ENCODE measurements around the genes SRMS and FNDC11.

DNA sequence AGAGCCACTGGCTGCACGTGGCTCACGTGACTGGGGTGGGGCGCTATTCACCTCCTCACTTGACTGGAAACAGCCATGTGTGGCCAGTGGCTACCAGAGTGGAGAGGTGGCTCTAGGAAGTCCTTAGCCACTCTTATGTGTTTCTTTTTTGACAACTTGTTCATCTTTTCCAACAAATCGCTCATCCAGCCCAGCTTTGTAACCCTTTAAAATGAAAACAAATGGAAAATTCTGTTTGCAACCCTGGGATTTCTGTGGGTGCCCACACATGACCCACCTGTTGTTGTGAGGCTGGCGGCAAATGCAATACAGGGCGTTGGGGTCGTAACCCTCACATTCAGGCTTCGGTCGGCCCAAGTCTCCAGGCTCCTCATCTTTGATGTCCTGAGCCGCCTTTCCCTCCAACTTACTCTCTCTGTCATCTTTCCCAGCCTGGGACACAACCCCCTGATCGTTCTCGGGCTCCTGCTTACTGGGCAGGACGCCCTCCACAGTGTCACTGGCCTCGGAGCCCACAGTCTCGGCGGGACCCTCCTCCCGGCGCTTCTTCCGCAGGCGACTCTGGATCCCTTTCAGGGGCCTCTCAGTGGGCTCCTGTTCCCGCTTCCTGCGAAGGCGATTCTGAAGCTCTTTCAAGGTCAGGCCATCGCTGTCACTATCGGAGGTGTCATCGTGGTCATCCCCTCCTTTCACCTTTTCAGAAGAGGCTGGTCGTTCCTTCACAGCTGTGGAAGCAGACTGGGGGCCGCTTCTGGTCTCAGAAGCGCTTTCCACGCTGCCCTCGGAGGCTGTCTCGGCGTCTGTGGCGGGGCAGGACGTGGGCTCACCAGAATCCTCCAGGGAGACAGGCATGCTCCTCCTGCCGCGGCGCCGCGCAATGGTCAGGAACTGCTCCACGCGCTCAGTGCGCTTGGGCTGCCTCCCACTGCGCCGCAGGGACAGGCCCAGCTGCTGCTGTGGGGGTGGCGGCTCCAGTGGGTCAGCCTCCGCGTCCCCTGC, 15.5 kb downstream of the DIDO1 start:
- PRO-cap = no peak

DNA sequence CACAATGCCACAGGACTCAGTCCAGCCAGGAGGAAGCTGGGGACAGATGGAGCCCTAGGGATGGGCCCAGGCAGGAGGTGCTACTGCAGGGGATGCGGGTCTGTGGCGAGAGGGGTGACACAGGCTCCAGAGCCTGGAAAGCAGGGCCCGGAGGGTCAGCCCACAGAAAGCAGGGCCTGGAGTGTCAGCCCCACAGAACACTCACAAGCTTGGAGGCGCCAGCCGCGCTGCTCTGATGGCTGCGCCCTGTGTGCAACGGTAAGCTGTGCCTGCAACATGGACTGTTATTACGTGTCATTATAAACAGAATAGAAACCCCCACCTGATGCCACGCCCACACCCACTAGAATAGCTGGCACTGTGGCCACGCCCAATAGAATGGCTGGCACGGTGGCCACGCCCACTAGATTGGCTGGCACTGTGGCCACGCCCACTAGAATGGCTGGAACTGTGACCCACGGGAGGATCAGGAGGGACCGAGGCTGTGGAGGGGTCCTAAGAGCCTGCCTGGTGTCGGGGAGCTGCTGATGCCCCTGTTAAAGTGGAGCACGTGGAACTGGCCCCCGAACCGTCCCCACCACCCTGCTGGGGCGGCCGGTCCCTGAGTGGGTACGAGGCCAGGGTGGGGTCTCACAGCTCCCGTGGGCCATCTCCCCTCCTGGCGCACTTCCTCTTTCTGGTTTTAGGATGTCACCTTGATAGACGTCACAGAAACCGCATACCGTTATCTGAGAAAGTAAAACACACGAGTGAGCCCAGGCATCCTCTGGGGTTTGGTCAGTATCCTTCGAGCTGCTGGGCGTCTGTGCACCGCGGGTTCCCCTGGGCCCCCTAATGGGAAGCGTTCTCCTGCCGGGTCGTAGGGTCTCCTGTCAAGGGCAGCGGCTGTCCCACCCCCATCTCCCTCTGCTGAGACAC, 25.2 kb downstream of the SLC17A9 start:
- PRO-cap = no peak

DNA sequence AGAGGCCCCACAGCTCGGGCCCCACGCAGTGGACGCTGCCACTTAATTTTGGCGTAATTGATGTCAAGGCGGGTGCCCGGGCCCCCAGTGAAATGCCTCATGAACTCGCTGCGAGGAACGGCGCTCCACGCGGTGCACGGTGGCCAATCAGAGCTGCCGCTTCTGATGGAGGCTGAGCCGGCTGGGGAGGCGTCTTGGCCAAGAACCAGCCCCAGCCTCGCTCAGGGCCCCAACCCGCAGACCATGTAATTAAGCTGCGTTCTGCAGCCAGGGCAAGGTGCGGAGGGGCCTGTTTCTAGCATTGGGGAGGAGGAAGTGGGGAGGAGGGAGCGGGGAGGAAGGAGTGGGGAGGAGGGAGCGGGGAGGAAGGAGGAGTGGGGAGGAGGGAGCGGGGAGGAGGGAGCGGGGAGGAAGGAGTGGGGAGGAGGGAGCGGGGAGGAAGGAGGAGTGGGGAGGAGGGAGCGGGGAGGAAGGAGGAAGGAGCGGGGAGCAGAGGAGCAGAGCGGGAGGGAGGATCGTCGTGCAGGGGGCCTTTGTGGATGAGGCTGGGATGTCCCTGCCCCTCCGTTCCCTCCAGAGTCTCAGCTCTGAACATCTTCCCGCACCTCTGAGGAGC, 96.3 kb upstream of the BHLHE23 start:
- PRO-cap = no peak

- PRO-cap = no peak
Observed at GRCh38 chr20:63290766-63291333, 2.1 kb upstream of the COL20A1 start.

- PRO-cap = no peak
Observed at GRCh38 chr20:63363779-63364073, 2.6 kb upstream of the CHRNA4 start.

- PRO-cap = no peak
Observed at GRCh38 chr20:63547490-63548056, at the start of gene SRMS. Gene SRMS, minus strand, starts transcription at chr20:63547749.

- PRO-cap = no peak
Observed at GRCh38 chr20:63552329-63553554, 1.2 kb upstream of the FNDC11 start.

GRCh38 chr20:63553555-63554327, at the start of gene FNDC11:
Gene FNDC11, plus strand, starts transcription at chr20:63554159.
- PRO-cap = no peak

GRCh38 chr20:63568933-63569747, 4.9 kb downstream of the HELZ2 start:
- PRO-cap = no peak

DNA sequence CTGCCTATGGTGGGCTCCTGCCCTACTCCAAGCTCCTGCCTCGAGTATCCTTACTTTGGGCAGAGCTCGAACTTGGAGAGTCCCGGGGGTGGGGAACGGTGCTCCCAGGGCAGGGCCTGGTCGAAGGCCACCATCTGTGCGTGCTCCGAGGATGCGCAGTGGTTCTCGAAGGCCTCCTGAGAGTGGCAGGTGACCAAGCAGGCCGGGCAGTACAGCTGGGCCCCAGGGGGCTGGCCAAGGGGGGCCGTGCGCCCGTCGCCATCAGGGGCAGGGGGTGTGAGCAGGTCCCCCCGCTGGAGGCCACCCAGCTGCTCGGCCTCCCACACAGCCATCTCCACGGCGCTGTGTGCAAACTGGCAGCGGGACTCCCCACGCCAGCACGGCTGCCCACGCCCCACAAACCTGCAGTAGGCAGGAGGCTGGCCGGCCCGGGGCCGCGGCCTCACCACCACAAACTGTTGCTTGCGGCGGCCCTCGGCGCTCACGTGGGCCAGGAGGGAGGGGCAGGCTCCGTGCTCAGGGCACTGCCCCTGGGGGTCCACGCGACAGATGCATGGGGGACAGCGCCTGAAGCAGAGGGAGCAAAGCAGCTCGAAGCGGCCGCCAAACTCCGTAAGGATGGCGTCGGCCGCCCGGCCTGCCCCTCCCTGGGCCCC, 1.9 kb downstream of the HELZ2 start:
- PRO-cap = no peak

DNA sequence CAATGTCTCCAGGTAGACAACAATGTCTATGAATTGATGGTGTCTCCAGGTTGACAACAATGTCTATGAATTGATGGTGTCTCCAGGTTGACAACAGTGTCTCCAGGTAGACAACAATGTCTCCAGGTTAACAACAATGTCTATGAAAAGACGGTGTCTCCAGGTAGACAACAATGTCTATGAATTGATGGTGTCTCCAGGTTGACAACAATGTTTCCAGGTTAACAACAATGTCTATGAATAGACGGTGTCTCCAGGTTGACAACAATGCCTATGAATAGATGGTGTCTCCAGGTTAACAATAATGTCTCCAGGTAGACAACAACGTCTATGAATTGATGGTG, 5.9 kb upstream of the HELZ2 start:
- PRO-cap = no peak

- PRO-cap = no peak
Observed at GRCh38 chr20:63612258-63612876, 14.5 kb downstream of the GMEB2 start.

DNA sequence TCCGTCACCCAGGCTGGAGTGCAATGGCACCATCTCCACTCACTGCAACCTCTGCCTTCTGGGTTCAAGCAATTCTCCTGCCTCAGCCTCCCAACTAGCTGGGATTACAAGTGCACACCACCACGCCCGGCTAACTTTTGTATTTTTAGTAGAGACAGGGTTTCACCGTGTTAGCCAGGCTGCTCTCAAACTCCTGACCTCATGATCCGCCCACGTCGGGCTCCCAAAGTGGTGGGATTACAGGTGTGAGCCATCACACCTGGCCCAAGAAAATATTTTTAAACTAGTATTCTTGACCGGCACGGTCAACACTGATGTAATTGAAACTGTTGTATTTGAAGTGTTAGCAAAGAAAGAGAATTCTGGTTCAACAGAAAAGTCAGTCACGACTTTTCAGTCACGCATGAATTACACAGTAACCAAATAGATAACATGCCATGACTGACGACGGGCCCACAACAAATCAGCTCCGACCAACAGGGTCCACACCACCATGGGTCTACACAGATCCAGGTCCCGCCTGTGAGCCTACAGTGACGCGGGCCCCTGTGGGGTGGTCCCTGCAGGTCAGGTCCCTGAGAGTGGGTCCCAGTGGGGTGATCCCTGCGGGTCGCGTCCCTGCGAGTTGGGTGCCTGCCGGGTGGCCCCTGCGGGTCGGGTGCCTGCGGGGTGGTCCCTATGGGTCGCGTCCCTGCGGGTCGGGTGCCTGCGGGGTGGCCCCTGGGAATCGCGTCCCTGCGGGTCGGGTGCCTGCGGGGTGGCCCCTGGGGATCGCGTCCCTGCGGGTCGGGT, 1.1 kb downstream of the GMEB2 start:
- PRO-cap = unidirectional peak, plus-strand start at position 458 of the sequence; unidirectional peak, plus-strand start at position 601 of the sequence

DNA sequence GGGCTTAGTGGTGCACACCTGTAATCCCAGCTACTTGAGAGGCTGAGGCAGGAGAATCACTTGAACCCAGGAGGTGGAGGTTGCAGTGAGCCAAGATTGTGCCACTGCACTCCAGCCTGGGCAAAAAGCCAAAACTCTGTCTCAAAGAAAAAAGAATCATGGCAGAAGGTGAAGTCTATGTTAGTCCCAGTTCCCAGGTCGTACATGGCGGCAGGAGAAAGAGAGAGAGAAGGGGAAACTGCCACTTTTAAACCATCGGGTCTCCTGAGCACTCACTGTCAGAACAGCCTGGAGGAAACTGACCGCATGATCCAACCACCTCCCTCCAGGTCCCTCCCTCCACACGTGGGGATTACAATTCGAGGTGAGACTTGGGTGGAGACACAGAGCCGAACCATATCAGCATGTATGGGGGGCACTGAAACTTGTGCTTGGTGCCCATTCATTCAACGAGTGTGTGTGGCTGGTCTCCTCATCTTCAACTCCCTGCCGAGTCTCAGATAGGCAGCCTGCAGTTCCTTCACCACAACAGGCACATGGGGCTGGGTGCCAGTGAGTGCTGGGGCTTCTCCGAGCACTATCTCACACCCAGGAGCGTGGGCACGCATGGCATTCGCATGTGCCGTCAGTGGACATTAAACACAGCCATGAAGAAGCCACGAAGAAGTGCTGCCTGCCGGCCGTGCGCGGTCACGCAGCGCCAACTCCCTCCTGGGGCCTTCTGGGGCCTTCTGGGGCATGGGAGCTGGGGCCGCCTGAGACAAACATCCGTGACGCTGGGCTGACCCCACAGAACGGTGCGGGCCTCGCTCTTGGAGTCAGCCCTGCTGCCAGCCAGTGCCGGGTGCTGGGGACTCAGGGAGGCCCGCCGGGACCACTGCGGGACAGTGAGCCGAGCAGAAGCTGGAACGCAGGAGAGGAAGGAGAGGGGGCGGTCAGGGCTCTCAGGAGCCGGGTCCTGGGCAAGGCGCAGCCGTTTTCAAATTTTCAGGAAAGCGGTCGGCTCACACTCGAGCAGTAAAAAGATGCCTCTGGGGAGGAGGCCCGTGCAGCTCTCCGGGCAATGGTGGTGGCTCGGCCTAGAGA, 775 bp upstream of the RTEL1 start:
- PRO-cap = no peak

- PRO-cap = no peak
Observed at GRCh38 chr20:63685446-63686297, 10.8 kb upstream of the TNFRSF6B start.

DNA sequence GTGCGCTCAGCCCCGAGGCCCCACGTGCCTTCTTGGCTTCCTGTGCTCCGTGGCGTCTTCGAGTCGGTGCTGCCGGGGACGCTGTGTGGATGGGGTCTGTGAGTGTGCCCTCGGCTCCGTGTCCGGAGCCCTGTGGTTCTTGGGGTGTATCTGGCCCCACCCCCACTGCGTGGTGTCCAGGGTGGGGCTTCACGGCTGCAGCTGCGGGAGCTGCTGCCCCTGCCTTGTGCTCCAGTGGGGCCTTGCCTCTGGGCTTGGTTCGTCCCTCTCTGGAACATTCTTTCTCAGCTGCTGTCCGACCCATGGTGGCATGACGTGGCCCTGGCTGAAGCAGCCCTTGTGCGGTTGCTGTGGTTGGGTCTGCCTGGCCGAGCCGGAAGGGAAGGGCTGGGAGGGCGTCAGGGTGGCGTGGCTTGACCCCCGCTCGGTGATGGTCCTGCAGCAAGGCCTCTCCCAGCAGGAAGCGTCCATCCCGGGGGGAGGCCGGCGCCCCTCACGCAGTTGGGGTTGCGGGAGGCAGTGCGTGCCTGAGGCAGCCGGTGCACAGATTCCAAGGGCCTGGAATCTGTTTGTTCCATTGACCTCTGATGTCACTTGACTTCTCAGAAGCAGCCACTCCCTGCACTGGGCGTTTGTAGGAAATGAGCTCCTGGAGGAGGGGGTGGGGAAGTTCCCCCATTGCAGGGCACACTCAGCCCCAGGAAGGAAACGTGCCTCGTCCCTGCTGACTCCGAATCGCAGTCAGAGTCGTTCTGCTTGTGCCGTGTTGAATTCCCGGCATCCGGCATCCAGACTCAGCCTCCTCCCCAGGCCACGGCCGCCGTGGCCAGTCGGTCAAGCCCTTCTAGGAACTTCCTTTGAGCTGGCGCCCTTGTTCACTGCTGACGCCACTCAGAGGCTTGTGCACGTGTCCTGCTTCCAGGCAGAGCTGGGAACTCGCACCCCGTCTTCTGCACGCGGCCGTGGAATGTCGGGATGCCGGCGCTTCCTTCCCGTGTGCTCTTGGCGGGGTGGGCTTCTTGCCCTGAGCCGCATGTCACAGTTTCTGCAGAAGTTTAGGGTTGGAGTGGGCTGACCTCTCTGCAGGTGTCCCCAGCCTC, 9.8 kb upstream of the TNFRSF6B start:
- PRO-cap = no peak

DNA sequence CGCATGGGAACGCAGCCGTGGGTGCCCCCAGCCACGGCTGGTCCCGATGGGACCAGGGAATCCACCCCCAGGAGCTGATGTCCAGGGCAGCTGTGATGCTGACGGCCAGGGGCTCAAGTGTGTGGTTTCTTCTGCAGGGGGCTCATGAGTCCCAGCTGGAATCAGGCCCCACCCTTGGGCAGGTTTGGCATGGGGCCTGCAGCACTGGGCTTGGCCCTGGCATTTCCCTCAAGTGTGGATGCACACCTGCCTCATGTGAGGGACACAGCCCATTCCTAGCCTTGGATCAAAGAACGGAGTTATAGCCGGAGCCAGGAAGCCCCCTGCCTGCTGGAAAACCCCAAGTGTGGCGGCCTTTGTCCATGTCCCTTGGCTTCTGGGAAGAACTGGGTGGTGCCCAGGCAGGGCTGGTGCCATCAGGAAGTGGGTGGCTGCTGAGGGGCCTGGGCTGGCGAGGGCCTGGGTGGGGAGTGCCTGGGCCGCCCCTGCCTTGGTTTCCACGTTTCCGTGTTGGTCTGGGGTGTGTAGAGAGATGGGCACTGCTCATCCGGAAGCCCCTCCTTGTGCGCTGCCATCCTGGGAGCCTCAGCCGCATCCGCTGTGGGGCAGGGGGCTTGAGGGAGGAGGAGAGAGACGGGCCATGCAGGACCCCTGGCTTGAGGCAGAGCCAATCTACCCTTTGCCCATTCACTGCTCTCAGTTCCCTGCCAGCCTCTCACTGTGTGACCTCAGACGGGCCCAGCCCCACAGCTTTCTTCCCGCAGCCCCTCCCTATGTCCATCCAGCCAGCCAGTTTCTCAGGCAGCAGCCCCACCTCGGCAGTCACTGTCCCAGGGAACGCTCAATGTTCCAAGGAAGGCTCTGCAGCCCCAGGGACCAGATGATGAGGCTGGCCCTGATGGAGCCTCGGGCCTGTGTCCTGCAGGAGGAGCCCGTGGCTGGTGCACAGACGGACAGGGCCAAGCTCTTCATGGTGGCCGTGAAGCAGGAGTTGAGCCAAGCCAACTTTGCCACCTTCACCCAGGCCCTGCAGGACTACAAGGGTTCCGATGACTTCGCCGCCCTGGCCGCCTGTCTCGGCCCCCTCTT, 4.2 kb upstream of the TNFRSF6B start:
- PRO-cap = no peak

- PRO-cap = no peak
Observed at GRCh38 chr20:63708233-63709225, 690 bp downstream of the ZGPAT start.

DNA sequence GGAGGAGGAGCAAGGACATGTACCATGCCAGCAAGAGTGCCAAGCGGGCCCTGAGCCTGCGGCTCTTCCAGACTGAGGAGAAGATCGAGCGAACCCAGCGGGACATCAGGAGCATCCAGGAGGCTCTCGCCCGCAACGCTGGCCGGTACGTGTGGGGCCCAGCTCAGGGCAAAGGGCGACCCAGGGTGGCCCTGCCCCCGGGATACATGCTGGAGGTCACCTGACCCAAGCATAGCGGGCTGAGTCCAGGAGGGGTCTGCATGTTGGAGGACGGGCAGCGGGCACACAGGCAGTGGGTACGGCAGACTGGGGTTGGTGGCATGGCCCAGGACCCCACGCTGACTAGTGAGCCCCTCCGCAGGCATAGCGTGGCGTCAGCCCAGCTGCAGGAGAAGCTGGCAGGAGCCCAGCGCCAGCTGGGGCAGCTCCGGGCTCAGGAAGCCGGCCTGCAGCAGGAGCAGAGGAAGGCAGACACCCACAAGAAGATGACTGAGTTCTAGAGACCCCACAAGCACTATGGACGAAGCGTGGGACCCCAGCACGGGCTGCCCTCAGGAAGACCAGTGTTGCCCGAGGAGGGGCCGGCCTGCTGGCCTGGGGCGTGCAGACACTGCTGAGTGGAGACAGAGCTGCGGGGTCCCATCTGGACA, 919 bp upstream of the LIME1 start:
- PRO-cap = no peak

DNA sequence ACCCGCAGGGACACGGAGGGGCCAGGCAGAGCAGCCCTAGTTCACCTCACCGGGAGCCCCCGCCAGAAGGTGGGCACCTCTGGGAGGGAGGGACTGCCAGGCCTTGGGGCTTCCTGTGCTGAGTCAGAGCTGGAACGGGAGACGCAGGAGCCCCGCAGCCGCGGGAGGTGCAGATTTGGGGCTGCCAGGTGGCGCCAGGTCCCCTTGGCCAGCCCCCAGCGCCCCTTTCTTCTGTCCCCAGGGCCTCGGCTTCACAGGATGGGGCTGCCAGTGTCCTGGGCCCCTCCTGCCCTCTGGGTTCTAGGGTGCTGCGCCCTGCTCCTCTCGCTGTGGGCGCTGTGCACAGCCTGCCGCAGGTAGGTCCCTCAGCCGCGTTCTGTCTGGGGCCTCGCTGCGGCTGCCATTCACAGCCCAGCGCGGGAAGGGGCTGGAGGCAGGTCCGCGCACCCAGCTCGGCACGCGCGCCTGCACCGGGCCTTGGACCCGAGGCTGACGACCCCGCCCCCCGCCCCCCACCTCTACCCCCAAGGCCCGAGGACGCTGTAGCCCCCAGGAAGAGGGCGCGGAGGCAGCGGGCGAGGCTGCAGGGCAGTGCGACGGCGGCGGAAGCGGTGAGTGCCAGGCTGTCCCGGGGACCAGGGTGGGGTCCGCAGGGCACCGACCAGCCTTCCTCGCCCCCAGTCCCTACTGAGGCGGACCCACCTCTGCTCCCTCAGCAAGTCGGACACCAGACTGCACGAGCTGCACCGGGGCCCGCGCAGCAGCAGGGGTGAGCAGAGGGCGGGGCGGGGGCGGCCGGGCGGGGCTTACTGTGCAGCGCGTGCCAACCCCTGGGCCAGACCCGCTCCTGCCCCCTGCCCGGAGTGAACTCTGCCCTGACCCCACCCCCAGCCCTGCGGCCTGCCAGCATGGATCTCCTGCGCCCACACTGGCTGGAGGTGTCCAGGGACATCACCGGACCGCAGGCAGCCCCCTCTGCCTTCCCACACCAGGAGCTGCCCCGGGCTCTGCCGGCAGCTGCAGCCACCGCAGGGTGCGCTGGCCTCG, 1.2 kb downstream of the LIME1 start:
- PRO-cap = bidirectional peak, plus-strand start at position 121 of the sequence, minus-strand start outside the sequence; unidirectional peak, minus-strand start at position 734 of the sequence